ENCODE measurements around the genes TMEM88 and VAMP2.

DNA sequence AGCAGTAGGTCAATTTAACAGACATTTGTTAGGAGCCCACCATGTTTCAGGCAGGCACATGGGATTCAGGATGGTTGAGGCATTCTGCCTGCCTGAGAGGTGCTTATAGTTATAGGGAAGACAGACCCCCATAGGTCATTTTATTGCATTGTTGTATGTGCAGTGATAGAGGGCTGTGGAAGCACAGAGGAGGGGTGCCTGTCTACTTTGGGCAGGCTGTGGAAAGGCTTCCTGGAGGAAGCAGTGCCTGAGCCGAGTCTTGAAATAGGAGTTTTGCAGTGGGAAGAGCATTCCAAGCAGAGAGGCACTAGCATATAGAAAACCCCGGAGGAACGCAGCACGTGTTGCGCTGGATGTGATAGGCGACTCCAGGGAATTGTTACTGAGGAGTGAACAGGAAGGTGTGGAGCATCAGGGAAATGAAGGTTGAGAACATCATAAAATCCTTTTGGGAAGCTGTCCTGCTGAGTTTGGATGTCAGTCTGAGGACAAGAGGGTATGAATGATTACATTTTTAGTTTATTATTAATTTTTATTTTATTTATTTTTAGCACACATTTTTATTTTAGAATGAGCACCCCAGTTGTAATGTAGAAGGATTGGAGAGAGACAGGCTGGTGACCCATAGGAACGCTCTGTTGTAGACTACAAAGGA, 12.0 kb downstream of the SLC35G6 start:
- PRO-cap = no peak

GRCh38 chr17:7497176-7497790, 16.0 kb downstream of the SLC35G6 start:
- PRO-cap = no peak

GRCh38 chr17:7510533-7511383, 29.5 kb downstream of the SLC35G6 start:
- PRO-cap = no peak

DNA sequence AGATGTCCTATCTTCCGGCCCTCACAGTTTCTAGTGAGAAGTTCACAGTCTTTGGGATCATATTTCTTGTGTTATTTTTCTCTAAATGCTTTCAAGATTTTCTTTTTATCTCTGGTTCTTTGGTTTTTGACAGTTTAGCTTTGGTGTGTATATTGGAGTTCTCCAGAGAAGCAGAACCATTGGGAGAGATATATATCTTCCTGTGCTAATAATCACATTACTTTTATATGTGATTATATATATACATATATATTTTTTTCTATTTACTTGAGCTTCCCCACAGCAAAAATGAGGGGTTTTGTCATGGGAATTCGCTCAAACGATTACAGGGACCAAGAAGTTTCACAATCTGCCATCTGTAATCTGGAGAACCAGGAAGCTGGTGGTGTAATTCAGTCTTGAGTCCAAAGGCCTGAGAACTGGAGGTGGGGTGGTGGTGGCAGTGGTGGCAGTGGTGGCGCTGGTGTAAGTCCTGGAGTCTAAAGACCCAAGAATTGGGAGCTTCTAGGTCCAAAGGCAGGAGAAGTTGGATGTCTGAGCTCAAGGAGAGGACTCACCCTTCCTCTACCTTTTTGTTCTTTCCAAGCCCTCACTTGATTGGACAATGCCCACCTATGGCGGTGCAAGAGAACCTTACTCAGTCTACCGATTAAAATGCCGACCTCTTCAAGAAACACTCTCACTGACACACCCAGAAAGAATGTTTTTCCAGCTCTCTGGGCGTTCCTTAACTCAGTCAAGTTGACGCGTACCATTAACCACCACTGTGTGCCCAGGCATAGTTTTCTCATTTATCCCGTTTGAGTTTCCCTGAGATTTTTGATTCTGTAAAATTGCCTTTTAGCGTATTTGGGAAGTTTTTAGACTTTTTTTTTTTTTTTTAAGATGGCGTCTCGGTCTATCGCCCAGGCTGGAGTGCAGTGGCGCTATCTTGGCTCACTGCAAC, 32.9 kb upstream of the TNFSF12 start:
- PRO-cap = no peak

DNA sequence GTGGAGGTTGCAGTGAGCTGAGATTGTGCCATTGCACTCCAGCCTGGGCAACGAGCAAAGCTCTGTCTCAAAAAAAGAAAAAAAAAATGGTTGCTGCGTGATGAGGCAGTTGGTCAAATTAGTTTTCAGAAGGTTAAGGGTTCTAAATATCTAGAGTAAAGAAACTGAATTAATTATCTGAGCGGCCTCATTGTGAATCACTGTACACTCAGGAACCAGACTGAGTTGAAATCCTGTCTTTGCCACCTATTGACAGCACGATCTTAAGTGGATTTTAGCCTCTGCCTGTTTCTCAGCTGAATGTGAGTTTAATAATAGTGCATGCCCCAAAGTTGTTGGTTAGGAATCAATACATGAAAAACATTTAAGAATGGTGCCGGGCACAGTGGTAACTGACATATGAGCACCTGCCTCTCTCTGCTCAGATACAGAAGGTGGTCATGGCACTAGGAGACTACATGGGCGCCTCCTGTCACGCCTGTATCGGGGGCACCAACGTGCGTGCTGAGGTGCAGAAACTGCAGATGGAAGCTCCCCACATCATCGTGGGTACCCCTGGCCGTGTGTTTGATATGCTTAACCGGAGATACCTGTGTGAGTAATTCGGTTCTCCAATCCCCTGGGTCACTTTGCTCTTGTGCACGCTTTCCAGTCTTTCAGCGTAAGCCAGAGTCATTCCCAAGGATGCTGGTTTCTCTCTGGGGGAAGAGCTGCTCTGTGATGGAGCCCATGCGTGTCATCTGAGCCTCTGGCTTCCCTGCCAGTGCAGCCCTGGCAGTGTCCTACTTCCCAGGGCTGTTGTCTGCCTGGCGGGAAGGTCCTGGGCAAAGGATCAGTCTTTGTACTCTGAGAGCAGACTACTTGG, 3.1 kb upstream of the CD68 start:
- PRO-cap = no peak

- PRO-cap = no peak
These were observed 268 bp downstream of the DNAH2 start for GRCh38 chr17:7717926-7718097.

DNA sequence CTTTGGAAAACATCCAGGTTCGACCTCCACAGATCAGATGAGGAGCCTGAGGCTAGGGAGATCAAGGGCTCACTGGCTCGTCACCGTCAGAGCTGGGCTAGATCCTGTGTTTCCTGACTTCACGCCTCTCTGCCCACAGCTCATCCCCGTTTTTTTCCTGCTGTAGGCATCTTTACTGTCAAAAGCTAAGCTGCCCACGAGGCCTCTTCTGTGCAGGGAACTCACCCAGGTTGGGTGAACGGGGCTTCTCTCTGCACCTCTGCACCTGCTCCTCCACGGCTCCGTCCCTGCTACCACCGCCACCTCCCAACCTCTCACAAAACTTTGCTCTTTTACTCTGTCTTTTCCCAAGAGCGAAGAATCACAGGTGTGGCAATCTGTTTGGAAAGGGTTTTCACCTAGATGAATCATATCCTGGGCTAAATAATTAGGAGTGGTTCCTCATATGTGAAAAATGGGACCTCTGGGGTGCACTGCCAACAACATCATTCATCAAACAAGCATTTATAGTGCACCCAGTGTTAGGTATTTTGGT, 24.8 kb upstream of the KDM6B start:
- PRO-cap = unidirectional peak, minus-strand start at position 318 of the sequence

DNA sequence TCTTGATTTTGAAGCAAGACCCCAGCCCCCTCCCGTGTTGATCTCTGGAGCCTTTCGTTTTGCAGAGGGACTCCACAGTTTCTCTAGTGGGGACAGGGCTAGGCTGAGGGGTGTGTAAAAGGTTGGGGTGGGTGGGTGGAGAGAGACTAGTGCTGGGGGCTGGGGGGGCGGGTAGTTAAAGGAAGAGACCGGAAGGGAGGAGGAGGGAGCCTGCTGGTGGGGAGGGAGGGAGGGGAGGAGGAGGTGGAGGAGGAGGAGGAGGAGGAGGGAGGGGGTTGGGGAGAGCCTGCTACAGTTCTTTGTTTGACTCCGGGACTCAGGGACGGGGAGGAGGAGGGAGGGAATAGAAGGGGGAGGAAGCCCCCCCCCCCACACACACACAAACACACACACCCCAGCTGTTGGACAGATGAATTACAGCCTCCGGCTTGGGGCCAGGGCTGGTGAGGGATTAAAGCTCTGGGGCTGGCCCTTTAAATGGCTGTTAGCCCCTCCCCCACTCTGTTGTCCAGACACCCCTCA, 4.1 kb downstream of the KDM6B start:
- PRO-cap = bidirectional peak, plus-strand start at position 319 of the sequence, minus-strand start at position 148 of the sequence

GRCh38 chr17:7839443-7839672, 5.3 kb downstream of the KDM6B start:
- PRO-cap = no peak

DNA sequence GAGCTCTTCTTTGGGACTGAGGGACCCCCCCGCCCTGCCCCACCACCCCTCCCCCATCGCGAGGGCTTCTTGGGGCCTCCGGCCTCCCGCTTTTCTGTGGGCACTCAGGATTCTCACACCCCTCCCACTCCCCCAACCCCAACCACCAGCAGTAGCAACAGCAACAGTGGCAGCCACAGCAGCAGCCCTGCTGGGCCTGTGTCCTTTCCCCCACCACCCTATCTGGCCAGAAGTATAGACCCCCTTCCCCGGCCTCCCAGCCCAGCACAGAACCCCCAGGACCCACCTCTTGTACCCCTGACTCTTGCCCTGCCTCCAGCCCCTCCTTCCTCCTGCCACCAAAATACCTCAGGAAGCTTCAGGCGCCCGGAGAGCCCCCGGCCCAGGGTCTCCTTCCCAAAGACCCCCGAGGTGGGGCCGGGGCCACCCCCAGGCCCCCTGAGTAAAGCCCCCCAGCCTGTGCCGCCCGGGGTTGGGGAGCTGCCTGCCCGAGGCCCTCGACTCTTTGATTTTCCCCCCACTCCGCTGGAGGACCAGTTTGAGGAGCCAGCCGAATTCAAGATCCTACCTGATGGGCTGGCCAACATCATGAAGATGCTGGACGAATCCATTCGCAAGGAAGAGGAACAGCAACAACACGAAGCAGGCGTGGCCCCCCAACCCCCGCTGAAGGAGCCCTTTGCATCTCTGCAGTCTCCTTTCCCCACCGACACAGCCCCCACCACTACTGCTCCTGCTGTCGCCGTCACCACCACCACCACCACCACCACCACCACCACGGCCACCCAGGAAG, 6.9 kb upstream of the TMEM88 start:
- PRO-cap = no peak

- PRO-cap = no peak
These were observed at the start of gene TMEM88 for GRCh38 chr17:7854558-7855453. Gene TMEM88, plus strand, starts transcription at chr17:7855066.

GRCh38 chr17:7868139-7868438, 10.3 kb downstream of the CYB5D1 start:
- PRO-cap = no peak

GRCh38 chr17:7877071-7877538, 11.5 kb upstream of the CHD3 start:
- PRO-cap = no peak

DNA sequence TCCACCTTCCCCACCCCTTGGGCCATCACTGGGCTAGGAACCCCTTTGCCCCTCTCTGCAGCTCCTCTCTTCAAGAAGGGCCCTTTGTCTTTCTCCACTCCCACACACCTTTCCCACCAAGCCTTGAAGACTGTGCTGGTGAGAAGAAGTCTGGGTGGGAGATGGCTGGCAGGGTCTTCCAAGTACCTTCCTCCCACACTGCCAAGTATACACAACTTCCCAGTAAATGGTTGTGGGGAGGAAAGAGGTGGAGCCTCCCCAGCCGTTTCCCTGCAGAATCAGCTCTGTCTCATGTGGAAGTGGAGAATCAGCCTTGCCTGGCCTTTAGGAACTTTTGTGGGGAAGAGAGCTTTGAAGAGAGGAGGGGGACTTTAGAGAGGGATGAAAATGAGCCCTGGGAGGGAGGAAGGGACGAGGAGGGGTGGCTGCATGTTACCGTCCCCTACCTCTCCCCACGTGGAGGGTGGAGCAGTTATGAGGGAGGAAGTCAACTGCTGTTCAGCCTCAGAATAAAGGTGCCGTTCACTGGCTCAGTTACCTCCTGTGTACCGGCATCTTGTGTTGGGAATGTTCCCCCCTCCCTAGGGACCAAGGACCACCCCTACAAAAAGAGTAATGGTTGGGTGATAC, 4.3 kb downstream of the RNF227 start:
- PRO-cap = no peak

GRCh38 chr17:7914962-7915150, 1.2 kb downstream of the RNF227 start:
- PRO-cap = no peak

DNA sequence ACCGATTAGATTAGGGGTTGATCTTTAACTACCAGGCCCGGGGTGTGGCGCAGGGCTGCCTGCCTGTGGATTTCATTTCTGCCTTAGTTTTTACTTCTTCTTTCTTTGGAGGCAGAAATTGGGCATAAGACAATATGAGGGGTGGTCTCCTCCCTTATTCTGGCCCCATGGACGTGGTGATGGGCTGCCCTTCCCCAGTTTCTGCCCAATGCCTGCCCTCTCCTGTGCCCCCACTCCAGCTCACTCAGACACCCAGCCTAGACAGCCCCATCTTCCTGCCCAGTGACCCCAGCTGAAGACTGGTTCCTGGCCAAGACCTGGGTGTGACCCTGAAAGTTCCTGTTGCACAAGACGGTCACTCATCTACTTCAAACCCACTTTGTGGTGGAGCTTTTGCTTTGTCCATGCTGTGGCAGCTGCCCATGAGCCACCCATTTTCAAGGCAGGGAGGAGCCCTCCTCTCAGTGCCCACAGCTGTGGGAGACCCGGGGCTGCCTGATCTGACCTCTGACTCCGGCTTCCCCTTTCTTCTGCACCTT, 18.6 kb downstream of the ALOX12B start:
- PRO-cap = no peak

GRCh38 chr17:8103209-8103979, 14.9 kb downstream of the ALOXE3 start:
- PRO-cap = no peak

GRCh38 chr17:8125331-8125989, 1.6 kb upstream of the HES7 start:
- PRO-cap = unidirectional peak, plus-strand start at chr17:8125745

- PRO-cap = no peak
These were observed 12.8 kb downstream of the PER1 start for GRCh38 chr17:8139290-8139839.

- PRO-cap = bidirectional peak, plus-strand start at chr17:8163004, minus-strand start at chr17:8162948; bidirectional peak, plus-strand start at chr17:8163444, minus-strand start at chr17:8163392
These were observed at the start of gene VAMP2 for GRCh38 chr17:8162880-8163958. Gene VAMP2, minus strand, starts transcription at chr17:8162948.

Data from bronchus (tissue), 1 donor.